Vermiform appendix (tissue), 1 donor: ENCODE measurements around the genes DYNC1LI2, CA7, CBFB and THAP11.

- PRO-cap, result no peak
Measured at GRCh38 chr16:66649369-66650018, 45.0 kb downstream of the CMTM3 start.

- PRO-cap, result unidirectional peak, minus-strand start at chr16:66740709
Measured at GRCh38 chr16:66740507-66741114, 10.8 kb downstream of the DYNC1LI2 start.

- PRO-cap, result bidirectional peak, plus-strand start at chr16:66751910, minus-strand start at chr16:66751594
Measured at GRCh38 chr16:66750799-66752081, at the start of gene DYNC1LI2. DYNC1LI2 (minus strand) TSS chr16:66751609.

DNA sequence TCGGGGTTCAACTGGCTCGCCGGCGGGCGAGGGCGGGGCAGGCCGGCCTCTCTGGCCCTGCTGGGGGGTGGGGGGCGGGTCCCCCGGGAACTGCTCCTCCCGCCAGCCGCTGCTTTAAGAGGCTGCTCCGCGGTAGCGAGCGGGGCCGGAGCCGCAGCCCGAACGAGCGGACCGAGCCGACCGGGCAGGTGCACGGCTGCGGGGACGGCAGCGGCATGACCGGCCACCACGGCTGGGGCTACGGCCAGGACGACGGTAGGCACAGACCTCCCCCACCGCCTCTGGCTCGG, at the start of gene CA7:
Gene CA7 (plus strand): TSS at position 142 of the 290 bp plus-strand sequence.
- PRO-cap, result no peak

- PRO-cap, result no peak
Measured at GRCh38 chr16:66942969-66943463, 7.7 kb downstream of the CES2 start.

DNA sequence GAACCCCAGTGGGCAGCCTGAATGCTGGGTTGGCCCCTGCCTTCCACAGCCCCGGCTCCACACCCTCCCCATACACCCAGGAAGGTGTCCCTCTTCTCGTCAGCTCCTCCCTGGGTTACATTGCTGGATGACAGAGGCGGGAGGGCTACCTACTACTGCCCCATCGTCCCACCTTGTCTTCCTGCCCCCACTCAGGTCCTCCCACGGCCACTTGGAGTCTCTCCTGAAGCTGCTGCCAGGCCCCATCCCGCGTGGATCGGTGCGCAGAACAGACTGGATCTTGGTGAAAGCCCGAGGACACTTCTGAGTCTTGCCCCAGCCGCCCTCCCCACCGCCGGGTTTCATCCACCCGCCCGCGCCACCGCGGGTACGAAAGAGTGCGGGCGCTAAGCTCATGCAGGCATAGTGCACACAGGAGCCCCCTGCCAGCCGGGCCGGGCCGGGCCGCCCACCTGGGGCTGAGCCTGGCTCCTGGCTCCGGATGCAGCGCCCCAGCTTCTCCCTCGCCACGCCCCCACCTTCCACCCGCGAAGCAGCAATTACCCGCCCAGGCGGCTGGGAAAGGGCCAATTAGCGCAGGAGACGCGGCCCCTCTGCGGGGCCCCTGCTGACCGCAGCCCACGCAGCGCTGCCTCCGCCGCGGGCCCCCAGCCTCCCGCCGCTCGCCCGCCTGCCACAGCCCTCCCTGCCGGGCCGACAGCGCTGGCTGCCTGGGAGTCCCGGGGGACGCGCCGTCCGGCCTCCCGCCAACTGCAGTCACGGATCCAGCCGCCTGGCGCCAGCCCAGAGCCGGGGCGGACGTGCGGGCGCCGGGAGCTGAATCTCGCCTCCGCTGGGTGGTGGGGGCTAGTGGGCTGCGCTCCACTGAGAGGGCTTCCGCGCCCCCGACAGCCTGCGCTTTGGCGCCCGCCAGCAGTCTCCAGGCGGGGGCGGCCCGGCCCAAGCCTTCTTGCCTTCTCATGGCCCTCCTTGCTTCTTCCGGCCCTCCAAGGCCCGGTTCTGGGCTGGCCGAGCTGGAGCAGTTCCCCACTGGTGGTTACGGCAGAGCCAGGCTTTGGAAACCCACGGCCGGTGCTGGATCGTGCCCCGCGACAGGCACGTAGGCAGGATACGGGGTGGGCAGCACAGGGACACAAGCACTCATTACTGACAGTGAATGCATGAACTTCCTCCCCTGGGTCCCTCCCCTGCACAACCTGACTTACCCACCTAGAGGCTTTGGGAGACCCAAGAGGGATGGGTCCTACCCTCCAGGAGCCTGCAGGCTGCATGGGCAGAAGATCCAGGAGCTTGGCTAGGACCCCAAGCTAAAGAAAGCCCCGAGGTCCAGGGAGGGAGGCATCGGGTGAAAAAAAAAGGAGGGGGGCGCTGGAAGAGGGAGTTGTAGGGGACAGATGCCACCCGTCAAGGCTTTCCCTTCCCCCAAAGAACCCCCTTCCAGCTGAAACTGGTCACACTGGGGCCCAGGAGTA, 15.0 kb upstream of the CBFB start:
- PRO-cap, result no peak

DNA sequence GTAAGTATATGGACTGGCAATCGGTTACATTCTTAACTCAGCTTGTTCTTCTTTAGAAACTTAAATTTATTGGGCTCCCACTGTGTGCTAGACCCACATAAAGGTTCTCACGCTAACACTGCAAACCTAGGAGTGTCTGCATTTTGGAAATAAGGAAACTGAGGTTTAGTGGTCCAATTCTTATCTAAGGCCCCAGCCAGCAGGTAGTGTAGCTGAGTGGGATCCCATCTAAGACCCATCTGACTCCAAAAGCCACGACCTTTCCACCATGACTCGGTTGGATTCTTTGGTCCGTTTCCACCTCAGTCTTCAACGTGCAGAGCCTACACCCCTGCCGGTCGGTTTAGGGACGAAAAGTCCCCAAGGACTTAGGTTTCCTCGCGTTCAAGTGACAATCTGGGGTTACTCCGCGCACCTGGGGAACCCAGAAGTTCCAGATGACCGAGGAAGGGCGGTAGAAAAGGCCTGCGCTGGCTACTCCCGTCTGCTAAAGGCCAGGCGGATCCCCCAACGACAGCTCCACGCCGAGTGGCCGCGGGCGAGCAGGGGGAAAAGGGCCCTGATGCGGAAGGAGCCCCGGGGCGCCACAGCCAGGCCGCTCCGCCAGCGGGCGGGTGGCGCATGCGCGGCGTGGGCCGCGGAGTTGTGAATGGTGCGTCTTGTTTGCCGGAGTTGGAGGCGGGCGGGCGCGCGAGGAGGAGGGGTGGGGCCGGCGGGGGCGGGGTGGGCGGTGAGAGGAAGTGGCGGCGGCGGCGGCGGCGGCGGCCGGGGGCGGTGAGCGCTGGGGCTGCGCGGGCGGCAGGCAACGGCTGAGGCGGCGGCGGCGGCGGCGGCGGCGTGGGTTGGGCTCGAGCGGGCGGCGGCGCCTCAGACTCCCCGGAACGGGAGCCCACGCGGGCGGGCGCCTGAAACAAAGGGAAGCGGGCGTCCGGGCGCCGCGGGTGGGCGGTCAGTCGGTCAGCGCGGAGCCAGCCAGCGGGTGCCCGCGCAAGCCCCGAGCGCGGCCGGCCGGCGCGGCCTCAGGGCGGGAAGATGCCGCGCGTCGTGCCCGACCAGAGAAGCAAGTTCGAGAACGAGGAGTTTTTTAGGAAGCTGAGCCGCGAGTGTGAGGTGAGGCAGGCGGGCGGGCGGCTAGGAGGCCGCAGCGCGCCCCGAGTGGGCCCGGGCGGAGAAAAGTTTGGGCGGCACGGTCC, at the start of gene CBFB:
Gene CBFB (plus strand): TSS at position 774 of the 1,193 bp plus-strand sequence.
- PRO-cap, result bidirectional peak, plus-strand start at position 622 of the sequence, minus-strand start at position 616 of the sequence; bidirectional peak, plus-strand start at position 733 of the sequence, minus-strand start at position 674 of the sequence

- PRO-cap, result no peak
Measured at GRCh38 chr16:67161588-67162213, 1.9 kb downstream of the FBXL8 start.

- PRO-cap, result bidirectional peak, plus-strand start at chr16:67170591, minus-strand start at chr16:67170436
Measured at GRCh38 chr16:67170159-67171123, 5.9 kb downstream of the HSF4 start.

DNA sequence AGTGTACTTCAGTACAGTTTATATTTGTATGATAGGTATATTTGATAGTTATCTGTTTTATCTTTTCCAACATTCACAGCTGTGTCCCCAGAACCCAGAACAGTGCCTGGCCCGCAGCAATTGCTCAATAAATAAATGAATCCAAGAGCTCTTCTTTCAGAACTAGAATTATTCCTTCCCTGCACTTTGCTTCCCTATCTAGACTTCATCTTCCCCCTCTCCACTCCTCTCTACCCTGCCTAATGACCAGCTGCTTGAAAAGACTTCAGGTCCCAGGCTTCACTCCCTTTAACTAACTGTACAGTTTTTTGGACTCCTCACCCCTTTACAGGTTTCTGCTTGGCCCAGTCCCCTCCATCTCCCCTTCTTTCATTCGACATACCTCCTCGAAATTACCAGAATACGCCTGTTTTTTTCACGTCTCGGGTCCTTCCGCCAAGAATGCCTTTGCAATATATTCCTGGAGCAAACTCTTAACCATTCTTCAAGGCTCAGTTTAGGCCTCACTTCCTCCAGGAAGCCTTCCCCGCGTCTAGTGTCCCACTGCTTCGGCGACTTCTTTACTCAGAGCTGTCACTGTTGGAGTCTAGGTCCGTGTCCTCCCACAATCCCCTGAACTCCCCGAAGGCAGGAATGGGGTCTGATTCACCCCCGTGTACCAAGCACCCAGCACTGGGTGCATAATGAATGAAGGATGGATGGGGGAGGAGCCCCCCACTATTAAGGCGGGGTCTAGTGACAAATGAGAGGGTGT, 706 bp downstream of the MATCAP1 start:
- PRO-cap, result bidirectional peak, plus-strand start outside the sequence, minus-strand start at position 682 of the sequence

DNA sequence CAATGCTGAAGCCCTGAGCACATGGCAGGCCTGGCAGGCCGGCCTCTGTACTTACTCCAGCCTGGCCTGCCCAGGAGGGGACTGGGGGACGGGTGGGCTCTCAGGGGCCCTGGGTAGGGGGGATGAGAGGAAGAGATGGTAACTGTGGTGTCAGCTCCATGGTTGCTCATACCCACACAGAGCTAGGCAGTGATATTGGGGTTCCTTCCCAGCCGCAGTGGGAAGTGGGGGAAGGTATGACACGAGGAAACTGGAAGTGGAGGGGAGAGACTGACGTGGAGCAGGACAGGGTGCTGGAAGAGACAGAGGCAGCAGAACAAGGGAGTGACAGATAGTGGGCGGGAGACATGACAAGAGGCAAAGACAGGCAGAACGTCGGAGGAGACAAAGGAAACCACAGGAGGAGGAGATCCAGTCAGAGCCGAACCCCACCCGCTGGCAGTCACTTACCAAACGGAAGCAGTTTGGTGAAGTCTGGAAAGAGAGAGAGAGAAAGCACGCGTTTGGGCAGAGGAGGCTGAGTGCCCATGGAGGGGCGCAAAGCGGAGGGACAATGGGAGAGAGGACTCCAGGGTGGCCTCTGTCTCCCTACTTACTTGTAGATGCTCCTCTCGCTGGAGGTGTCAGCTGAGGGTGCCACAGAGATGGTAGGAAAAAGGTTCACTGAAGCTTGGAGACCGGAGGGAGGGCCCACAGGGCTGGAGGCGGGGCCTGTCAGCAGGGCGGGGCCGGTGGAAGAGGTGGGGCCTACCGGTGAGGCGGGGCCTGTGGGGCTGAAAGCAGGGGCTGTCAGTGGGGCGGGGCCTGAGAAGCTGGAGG, 9.2 kb downstream of the TMEM208 start:
- PRO-cap, result no peak

- PRO-cap, result no peak
Measured at GRCh38 chr16:67404581-67405231, 11.4 kb upstream of the TPPP3 start.

DNA sequence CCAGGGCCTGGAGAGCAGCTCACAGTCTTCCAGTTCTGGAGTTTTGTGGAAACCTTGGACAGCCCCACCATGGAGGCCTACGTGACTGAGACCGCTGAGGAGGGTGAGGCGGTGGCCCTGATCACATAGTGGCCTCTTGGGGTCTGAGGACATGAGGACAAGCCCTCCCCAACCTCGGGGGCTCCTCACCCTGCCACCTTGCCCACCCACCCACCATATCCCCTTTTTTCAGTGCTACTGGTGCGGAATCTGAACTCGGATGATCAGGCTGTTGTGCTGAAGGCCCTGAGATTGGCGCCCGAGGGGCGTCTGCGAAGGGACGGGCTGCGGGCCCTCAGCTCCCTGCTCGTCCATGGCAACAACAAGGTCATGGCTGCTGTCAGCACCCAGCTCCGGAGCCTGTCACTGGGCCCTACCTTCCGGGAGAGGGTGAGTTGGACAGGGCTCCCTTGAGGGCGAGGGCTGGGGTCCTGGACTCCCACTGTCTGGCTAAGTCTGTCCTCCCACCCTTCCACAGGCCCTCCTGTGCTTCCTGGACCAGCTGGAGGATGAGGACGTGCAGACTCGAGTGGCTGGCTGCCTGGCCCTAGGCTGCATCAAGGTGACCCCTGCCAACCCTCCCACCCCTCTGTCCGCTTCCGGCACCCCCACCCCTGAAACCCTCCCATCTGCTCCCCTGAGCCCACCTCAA, 16.7 kb upstream of the CTCF start:
- PRO-cap, result no peak

- PRO-cap, result unidirectional peak, minus-strand start at chr16:67556100
Measured at GRCh38 chr16:67555662-67556360, 6.5 kb upstream of the CTCF start.

- PRO-cap, result bidirectional peak, plus-strand start at chr16:67562977, minus-strand start at chr16:67562775; bidirectional peak, plus-strand start at chr16:67563169, minus-strand start at chr16:67563253; bidirectional peak, plus-strand start at chr16:67563347, minus-strand start at chr16:67563387
Measured at GRCh38 chr16:67562915-67563533, 698 bp downstream of the CTCF start.

DNA sequence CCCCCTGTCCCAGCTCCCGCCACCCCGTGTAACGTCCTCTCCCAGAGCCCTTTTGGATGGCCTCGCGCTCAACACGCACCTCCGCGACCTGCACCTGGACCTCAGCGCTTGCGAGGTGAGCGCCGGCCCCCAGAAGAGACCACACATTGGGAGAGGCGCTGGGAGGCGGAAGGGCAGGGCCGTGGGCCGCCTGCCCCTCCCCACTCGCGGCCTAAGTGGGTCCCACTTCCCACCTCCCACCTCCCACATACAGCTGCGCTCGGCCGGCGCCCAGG, 3.6 kb downstream of the CARMIL2 start:
- PRO-cap, result no peak

DNA sequence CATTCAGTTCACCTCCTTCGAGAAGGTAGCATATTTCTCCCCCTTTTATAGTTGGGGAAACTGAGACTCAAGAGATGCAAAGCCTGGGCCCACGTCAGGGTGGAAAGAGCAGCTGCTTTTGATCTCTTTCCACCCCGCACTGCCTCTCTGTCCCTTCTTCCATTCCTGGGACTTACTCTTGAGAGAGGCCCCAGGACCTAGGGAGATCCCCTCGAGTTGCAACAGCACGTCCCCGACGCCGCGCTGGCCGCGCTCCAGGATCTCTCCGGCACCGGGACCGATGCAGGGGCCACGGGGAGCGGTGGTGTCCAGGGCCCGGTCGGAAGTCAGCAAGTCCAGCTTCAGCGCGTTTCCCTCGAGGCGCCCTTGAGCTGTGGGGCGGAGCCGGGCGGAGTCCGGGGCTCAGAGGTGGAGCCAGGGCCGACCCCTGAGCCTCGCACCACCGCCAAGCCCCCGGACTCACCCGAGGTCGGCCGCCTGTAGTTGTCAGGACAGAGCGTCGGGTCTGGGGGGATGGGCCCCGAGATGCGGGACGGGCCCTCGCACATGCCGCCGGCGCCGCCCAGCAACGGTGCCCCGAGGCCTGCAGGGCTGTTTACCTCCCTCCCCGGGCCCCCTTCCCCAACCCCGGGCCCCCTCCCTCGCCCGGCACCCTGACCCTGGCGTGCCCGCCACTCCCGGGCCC, 513 bp downstream of the ENKD1 start:
- PRO-cap, result no peak

- PRO-cap, result no peak
Measured at GRCh38 chr16:67829852-67830541, 12.1 kb upstream of the THAP11 start.

- PRO-cap, result bidirectional peak, plus-strand start at chr16:67842333, minus-strand start at chr16:67841869; unidirectional peak, plus-strand start at chr16:67842569; bidirectional peak, plus-strand start at chr16:67842745, minus-strand start at chr16:67842761
Measured at GRCh38 chr16:67841997-67842927, at the start of gene THAP11. THAP11 (plus strand) TSS chr16:67842320.

GRCh38 chr16:67892717-67893139, 326 bp upstream of the PSKH1 start:
- PRO-cap, result bidirectional peak, plus-strand start at chr16:67893265, minus-strand start at chr16:67893068